ENCODE measurements around the gene RAPGEF4.

DNA sequence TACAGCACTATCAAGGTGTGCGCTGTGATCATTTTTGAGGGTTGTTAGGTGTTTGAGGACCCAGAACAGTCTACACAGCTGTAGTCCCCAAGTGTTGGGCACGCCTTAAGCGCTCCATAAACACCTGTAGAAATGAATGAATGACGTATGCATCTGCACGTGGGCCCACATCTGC is 420 bp upstream of the ITGA6 start:
- PRO-cap = no peak
- RAMPAGE, long total RNA = no peak

- PRO-cap = no peak
- RAMPAGE, long total RNA = no peak
These were observed 4.0 kb downstream of the ITGA6 start for GRCh38 chr2:172431179-172431918.

GRCh38 chr2:172463108-172463599 is 35.8 kb downstream of the ITGA6 start:
- PRO-cap = no peak
- RAMPAGE, long total RNA = no peak

DNA sequence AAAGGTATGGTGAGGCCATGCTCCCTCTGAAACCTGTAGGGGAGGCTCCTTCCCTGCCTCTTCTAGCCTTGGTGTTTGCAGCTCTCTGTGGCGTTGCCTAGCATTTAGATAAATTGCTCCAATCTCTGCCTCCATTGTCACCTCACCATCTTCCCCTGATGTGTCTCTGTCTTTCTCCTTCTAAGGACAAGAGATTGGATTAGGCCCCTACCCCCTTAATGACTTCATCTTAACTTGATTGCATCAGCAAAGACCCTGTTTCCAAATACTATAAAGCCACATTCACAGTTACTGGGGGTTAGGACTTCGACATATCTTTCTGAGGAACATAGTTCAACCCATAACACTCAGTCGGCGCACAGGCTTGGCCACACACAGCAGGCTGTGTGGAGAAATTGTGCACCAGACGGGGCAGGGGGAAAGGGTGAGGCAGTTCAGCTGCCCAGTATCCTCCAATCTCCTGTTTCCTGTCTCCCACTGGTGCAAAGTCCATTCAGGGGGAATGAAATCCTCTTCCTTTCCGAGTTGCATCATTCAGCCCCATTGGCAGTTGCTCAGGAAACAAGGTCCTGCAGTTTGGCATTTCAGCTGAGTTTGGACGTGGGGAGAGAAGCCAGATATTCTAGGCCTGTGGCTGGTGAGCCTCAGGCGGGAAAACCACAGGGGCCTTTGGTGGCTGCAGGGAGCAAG is 9.5 kb upstream of the RAPGEF4 start:
- PRO-cap = no peak
- RAMPAGE, long total RNA = no peak

DNA sequence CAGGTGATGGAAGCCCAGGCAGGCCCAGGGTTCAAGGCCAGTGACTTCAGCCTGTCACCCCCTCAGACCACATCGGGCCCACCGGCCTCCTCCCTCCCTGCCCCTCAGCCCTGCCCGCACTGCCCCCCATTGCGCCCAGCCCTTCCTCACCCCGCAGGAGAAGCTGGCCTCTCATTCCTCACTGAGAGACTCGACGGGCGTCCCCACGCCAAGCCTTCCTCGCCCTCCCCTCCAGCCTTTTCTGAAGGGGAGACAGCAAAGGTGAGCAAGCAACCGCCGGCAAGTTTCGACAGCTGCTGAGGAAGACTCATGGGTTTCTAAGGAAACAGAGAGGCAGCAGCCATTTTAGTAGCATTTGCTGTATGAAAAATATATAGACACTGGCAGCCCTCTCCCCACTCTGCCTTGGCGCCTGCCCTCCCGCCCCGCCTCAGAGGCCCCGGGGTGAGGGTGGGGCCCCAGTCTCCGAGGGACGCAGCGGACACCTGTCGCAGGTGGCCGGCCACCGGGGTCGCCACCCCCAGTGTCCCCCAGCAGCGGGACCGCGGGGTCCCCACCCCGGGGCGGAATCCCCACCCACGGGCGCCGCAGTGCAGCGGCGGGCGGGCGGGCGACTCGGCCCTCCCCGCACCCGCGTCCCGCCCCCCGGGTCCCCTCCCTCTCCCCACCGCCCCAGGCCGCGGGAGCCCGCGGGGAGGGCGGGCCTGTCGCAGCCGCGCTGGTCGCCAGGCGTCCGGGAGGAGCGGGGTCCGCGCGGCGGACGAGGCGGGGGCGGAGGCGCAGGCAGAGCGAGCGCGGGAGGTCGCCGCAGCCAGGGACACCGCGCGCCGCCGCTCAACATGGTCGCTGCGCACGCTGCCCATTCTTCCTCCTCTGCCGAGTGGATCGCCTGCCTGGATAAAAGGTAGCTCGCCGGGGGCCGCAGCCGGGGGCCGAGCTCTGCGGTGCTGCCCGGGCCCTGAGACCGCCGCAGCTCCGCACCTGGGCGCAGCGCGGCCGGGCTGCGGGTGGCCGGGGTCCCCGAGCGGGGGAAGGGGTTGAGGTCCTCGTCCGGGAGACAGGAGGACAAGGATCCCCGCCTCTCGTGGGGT is at the start of gene RAPGEF4:
RAPGEF4 (plus strand) TSS at position 701 of the 1,091 bp plus-strand sequence.
- PRO-cap = no peak
- RAMPAGE, long total RNA = no peak

GRCh38 chr2:172943623-172943969 is 132.1 kb upstream of the MAP3K20 start:
- PRO-cap = no peak
- RAMPAGE, long total RNA = no peak

DNA sequence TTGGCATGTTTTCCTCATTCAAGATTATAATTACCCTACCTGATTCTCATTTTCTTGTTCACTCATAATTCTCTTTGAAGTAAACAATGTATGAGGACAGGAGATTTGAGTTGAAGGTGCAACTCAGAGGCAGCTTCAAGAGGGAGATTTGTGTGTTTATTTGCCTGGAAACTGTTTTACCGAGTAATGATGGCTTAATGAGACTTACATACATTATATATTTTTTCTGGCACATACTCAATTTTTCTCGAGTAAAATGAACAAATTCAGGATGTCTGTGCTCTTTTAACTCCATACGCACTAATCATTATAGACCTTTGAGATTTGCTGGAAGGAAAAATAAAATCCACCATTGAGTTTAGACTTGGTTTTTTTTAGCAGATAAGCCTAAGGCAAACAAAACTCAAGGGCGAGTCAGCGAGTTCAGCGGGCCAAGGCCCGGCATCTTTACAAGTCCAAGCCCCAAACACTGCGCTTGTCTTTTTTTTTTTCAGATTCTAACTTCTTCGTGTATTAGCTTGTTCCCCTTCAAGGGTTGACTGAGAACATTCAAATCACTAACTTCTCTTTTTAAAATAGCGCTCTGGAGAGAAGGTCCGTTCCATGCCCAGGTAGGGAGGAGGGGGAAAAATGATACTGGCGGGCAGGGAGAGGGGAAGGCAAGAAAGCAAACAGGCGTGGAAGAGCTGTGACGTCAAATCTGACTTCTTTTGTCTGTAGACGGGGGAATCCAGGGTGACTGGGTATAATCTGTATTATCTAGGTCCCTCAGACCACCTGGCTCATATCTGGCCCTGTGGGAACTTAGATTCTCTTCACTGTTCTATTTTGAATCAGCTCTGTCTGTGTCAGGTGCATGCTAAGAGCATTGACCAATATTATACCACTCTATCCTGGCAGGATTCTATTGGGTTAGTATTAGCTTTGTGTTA is 72.7 kb upstream of the MAP3K20 start:
- PRO-cap = no peak
- RAMPAGE, long total RNA = no peak

GRCh38 chr2:173043428-173044017 is 32.1 kb upstream of the MAP3K20 start:
- PRO-cap = no peak
- RAMPAGE, long total RNA = no peak

DNA sequence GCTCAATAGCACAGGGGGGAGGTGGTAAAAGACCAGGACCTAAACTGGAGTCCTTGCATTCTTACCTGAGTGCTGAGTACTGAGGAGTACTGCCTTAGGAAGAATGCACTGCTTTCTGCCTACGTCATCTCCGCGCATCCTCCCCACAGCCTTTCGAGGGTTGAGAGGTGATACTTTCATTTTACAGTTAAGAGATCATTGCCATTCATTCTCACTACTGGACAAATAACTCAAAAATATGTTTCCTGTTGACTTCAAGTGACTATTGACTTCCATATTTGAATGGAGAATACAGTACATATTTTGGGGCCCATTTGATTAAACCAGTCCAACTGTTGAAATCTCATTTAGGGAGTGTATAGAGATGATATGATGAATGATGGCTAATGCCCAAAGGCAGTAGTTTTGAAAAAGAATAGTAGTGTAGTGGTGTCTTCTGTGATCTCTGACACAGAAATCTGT is 74.0 kb downstream of the MAP3K20 start:
- PRO-cap = no peak
- RAMPAGE, long total RNA = no peak

DNA sequence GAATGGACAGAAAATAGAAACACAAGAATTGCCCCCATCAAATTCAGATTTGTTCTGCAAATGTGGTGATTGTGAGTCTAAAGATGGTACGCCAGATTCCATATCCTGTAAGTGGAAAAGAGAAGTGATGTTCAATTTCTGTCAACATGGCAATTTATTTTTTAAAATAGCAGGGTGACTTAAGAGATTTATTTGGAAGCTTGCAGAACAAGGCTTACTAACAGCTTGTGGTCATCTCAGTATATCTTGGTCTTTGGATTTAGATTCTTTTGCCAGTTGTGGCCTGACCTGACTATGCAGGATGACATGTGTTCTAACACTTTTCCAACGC is 74.4 kb downstream of the MAP3K20 start:
- PRO-cap = no peak
- RAMPAGE, long total RNA = no peak

DNA sequence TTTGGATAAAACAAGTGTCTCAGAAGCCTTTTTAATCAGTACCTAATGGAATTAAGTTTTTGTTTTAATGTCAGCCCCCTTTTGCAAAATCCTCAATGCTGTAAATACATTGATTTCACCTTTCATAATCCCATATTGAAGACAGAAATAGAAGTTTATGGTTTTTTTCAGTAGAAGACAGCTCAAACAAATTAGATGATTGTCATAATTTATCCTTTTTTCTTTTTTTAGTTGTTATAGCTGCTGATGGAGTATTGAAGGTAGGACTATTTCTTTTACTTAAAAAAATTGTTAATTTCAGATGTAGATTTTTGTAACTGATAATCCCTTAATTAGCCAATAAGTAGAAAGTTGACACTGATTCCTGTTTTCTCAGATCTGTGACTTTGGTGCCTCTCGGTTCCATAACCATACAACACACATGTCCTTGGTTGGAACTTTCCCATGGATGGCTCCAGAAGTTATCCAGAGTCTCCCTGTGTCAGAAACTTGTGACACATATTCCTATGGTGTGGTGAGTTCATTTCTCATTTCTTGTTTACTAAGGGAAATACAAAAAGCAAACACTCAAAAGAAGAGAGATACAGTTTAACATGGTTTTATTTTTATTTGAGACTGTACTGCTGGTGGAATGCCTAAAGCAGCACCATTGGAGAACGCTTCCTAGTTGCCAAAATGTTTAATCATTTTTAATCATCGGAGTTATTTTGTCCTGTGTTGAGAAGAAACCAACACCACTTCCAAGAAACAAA is 115.2 kb downstream of the MAP3K20 start:
- PRO-cap = no peak
- RAMPAGE, long total RNA = no peak

DNA sequence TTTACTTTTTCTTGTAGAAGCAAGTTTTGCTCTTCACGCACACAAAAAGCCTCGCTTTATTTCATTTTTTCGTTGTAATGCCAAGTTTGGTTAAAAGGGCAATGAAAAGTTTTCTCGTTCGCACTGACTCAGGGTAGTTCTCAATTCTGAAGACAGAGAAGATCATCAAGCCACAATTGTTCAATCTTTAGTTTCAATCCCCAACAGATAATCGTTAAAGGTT is 775 bp upstream of the CDCA7 start:
- PRO-cap = no peak
- RAMPAGE, long total RNA = no peak

- PRO-cap = no peak
- RAMPAGE, long total RNA = no peak
These were observed 94.4 kb downstream of the CDCA7 start for GRCh38 chr2:173449139-173449388.

DNA sequence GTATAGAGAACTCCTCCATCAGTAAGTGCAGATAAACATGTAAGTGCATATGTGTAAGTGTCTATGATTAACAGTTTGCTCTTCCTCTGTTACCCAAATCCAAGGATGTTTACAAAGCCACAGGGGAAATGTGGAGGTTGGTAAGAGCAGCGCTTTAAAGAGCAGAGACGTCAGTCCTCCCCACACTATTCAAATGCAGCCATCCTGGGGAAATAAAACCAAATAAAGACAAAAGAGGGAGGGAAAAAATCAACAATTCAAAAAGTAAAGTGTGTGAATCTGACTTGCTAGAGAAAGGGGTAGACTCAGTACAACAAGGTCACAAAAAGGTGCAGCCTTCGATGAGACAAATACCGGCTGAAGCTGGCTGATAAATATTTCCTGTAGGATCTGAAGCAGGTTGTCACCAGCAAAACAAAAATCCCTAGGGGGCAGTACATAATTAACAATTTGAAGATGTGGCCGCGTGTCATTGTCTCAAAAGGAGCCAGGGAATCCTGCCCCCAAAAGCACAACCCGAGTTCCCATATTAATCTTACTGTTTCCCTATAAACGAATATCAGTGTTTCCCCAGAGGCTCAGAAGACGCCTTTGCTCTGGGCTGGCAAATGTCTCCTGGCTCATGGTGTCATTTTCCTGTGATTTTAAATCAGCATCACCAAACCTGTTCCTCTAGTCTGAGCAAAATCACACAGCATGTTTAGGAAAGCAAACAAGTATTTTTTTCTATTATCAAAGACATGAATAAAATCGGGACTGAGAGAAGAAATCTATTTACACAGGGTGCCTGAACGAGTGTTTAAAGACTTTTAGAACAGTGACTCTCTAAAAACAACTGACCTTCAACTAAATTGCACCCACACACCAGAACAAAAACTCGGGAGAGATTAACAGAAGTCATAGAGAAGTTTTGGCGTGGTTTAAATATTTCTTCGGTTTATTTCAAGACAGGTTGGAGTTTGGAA is 216.7 kb downstream of the CDCA7 start:
- PRO-cap = no peak
- RAMPAGE, long total RNA = no peak

- PRO-cap = no peak
- RAMPAGE, long total RNA = no peak
These were observed 35.5 kb downstream of the SP3 start for GRCh38 chr2:173929608-173930062.

DNA sequence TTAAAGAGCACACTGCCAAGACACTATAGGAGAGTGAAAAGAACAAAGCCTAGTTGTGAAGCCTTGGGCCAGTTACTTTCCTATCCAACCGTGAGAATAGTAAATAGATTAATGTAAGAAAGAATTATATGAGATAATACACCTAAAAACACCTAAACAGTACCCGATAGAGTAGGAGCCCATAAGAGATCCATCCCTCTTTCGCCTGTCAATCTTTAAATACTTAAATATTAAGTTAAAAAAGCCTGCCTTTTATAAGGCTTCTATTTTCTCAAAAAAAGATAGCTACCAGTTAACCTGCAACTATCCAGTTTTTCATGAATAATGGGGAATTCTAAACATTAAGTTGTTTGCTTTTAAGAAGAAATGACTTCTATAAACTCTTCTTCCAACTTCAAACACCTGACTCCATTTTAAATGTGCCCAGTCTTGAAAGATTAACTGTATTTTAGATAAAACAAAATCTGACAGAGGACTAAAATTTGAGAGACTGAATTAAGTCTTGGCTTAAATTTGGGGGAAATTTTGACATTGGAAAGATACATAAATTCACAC is 15.7 kb downstream of the SP3 start:
- PRO-cap = no peak
- RAMPAGE, long total RNA = no peak

DNA sequence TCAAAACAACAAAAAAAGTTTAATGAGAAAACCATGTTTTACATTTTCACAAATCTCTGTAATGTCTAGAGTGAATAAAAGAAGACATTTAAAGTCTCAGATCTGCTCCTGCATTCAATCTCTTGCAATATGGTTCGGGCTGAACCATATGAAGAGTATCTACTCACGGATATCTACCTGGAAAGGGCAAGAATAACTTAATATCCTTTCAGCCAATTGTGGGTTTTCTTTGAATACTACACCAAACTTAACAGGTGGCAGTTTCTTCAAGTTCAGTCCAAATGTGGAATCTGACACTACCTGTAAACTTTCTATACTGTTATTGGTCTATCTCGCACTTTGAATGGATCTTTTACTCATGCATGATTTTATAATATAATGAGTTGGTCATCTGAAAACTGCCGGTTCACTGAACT is 13.7 kb downstream of the SP3 start:
- PRO-cap = no peak
- RAMPAGE, long total RNA = no peak

DNA sequence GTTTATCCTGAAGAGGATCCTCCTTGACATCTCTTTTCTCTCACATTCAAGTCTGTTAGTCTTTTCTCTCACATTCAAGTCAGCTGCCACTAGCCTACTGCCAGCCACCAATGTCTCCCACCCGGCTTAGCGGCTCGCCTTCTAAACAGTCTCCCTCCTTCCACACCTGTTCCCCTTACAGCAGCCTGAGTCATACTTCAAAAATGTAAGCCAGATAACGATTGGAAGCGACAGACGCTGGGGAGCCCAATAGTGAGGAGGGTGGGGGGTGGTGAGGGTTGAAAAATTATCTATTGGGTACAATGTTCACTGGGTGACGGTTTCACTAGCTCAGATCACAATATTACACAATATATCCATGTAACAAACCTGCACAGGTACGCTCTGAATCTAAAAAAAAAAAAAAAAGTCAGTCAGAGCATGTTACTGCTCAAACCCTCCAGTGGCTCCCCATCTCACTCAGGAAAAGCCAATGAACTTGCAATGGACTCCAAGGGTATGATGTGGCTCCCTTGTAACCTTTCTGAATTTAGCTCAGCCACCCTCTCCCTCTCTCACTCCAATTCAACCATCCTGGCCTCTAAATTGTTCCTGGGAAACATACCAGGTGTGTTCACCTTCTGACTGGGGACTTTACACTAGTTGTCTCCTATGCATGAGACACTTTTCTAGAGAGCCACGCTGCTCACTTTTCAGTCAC is 38.9 kb upstream of the SP3 start:
- PRO-cap = no peak
- RAMPAGE, long total RNA = no peak

DNA sequence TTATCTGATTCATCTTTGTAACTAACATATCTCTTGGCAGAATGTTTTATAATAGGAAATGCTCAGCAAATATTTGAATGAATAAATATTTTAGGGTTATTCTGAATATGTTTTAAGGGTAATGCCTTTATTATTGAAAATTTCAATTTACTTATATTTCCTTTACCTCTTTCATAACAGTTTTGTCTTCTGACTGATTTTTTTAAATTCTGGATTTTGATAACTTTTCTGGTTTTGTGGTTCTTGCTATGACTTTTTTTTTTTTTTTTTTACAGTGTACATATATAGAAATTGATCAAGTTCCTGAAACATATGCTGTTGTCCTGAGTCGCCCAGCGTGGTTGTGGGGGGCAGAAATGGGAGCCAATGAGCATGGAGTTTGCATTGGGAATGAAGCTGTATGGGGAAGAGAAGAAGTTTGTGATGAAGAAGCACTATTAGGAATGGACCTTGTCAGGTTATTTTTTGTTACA is 4.2 kb downstream of the SCRN3 start:
- PRO-cap = no peak
- RAMPAGE, long total RNA = no peak

DNA sequence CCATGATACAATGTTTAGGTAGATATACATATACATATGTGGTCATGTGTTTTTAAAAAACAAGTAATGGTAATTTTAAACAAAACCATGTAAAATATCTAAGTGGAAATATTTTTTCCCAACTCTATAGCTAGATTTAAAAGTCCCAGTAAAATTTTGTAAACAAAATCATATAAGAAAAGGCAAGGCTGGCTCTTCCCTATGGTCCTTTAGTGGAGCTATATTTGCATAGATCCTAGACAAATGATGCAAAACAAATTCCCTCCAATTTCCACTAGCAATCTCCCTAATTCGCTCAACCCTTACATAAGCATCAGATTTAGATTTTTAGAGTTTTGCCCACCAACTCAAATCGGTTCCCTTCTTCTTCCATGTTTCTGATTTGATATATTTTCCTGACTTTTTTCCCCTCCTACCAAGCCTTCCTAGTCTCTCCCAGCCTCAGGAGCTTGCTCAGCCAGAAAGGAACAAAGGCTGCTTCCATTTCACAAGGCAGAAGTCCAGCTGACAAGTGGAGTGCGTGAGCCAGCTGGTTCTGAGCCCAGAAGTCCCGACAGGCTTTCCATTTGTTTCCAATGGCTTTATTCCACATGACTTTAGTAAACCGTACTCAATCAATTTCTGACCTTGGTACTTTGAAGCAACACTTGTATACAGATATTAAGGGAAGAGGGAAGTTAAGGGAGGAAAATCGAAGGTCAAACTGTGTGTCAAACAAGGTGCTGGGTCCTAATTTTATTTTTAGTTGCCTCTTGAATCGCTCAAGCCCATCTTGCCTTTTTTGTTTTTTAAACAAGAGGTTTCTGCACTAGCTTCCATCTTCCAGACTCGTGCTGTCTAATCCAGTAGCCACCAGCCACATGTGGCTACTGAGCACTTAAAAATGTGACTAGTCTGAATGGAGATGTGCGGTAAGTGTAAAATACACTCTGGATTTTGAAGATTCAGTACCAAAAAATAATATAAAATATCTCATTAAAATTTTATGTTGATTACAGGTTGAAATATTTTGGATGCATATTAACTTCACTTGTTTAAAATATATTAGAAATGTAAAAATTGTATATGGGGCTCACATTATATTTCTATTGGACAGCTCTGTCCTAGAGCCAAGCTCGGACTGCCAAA is 36.3 kb downstream of the WIPF1 start:
- PRO-cap = no peak
- RAMPAGE, long total RNA = no peak